H1 (cell line): ENCODE data around the genes XIRP1 and SLC25A38.

GRCh38 chr3:38523850-38524501 is 27.8 kb downstream of the EXOG start:
- RRBS, result no CpG with 5 or more reads among the region's 13 CpGs
CAGE:
- cytosol, long polyA plus RNA, result no peak
- long polyA plus RNA, result no peak
- nucleus, long polyA plus RNA, result no peak

GRCh38 chr3:38533106-38533823 is 37.1 kb downstream of the EXOG start:
- RRBS, result no CpG with 5 or more reads among the region's 14 CpGs
CAGE:
- cytosol, long polyA plus RNA, result no peak
- long polyA plus RNA, result no peak
- nucleus, long polyA plus RNA, result no peak

- RRBS, result no CpG with 5 or more reads among the region's 5 CpGs
CAGE:
- cytosol, long polyA plus RNA, result no peak
- long polyA plus RNA, result no peak
- nucleus, long polyA plus RNA, result no peak
These were observed 43.6 kb downstream of the EXOG start for GRCh38 chr3:38539678-38540262.

DNA sequence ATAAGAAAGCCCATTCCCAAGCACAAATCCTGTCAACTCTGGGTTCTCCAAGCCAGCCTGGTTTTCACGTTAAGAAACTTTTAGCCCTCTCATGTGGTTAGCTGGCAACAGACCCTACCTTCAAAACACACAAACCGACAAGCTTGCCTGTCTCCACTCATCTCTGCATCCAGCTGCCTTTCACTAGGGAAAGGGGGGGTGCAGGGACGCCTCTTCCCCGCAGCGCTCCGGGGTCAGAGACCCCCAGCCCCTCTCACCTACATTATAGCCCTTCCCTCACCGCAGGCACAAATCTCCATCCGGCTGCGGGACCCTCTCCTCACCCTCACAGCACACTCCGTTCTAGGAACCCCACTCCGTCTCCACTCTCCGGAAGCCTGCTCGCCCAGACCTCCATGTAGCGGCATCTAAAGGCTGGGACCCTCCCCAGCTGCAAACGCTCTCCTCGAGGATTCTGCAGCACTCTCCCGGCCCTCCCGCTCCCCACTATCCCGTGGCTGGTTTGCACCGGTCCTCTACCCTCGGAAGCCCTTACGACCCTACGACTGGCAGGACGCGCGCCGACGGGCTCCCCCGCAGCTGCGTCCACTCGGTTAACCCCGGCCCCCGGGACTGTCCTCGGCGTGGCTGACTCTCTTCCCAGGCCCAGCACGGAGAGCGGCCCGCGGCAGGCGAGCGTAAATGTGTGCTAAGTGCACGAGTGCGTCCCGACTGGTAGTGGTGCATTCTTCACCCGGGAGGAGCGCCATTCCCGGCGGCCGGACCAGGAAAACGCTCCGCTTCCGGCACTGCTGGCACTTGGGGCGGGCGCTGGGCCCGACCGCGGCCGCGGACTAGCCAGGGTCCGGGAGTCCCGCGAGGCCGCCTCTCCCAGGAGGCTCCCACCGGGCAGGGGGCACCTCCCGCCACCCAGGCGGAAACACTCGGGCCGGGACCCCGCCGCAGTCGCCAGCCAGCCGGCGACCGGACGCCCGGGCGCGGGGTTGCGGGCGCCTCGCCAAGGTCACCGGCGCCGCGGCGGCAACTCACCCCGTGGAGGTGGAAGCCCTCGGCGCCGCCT is 647 bp downstream of the GORASP1 start:
- RRBS, result 2% methylated on average over 46 of the region's 90 CpGs
CAGE:
- cytosol, long polyA plus RNA, result no peak
- long polyA plus RNA, result no peak
- nucleus, long polyA plus RNA, result no peak

DNA sequence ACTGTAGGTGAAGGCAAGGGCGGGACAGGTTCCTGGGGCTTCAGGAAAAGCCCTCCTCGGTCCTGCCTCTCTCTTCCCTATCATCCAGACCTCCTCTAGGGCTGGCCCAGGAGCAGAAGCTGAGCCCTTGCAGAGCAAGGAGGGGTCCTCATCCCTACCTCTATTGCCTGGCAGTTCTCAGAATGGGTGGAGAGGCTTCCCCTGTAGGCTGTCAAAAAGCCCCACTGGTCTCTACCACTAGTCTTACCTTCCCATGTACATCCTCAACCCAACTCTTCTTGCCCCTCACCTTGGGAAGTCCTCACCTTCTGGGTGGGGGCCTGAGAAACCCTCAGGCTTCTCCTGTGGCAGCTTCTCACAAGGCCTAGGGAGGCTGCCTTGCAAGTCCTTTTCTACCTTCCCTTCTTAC is 18.8 kb downstream of the CSRNP1 start:
- RRBS, result no CpG with 5 or more reads among the region's 2 CpGs
CAGE:
- cytosol, long polyA plus RNA, result no peak
- long polyA plus RNA, result no peak
- nucleus, long polyA plus RNA, result no peak

DNA sequence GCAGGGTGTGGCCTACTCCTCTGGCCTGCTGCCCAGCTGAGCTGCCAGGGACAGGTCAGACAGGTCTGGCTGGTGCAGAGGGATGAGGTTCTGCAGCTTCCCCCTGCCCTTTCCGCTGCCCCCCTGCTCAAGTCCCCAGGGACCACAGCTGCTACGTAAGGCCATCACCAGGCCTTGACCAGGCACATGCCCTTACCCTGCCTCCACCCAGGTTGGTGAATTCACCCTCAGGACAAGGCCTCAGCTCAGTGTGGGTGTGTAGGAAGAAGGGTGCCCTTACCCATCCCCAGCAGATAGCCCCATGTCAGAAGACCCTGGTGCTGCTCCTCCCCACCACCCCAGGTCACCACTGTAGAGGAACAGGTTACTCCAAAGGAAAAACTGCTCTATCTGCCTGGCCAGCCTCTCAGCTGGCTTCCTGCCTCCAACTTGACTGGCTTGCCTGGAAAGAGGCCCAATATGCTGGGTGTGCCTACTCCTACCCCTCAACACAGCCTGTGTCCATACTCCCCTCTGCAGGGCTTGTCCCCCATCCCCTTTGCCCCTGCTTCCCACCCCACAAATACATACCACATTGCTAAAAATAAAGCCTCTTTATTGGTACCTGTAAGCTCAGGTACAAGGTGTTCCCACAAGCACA is 12.0 kb downstream of the CSRNP1 start:
- RRBS, result no CpG with 5 or more reads among the region's 2 CpGs
CAGE:
- cytosol, long polyA plus RNA, result no peak
- long polyA plus RNA, result no peak
- nucleus, long polyA plus RNA, result no peak

DNA sequence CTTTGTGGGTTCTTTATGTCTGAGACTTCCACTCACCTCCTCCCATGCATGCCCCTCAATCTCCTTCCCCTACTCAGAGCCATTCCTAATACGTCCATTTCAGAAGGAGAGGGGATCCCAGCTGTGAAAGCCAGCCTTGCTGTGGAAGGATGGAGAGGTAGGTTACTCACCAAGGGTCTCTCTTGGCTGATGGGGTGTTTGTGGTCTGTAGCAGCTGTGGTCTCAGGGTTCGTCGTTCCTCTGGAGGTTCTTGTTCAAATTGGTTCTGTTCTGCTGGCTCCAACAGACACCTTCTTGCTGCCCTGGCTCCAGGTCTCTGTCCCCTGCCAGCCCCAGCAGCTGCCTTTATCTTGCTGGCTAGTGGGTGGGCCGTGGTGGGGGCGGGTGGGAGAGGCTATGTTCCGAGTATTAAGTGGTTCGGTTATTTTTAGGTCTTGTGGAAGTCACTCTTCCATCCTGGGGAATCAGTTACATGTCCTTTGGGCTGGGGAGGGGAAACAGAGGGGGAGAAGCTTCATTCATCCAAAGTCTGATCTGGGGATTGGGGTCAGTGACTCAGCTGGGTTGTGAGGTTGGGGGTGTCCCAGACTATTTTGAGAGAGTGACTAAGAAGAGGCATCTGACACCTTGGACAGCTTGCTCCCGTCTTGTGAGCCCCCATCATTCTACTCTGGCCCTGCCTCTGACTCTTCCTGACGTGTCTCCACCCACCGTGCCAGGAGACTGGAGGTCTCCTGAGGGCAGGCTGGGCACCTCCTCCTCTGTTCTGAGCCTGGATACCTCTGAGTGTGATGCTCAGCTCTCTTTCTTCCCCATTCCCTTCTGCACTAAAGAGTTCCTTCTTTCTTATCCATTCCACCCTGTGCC is at the start of gene XIRP1:
Gene XIRP1, minus strand, starts transcription at position 320 of the 867 bp plus-strand sequence.
- RRBS, result no CpG with 5 or more reads among the region's 10 CpGs
CAGE:
- cytosol, long polyA plus RNA, result no peak
- long polyA plus RNA, result no peak
- nucleus, long polyA plus RNA, result no peak

DNA sequence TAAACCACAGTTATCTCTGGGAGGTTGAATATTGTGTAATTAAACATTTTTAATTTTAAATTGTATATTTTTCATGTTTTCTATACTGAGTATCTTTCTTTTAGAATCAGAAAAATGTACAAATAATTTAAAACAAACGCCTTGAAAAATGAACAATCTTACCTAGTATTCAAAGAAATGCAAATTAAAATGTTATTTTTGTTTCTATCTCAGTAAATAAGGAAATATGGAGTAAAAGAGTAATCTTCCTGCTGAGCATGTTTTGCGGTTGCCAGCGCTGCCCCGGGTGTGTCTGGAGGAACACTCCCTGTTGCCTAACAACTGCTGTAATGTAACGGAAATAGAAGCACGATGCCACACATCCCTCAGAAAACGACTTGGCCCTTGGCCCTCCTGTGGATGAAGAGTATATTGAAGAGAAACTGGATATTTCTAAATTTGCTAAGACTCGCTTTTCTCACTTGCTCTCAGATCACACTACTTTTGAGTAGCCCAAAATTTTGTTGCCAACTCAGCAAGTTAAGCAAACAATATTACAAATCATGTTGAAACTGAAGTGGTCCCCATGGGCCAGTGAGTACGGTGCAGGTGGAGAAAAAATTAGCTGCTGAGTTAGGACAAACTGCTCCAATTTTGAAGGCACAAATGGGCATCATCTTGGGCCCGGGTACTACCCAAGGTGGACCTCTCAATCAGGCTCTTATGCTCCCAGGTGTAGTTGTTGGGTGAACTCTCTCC is 18.9 kb downstream of the CX3CR1 start:
- RRBS, result no CpG with 5 or more reads among the region's 10 CpGs
CAGE:
- cytosol, long polyA plus RNA, result no peak
- long polyA plus RNA, result no peak
- nucleus, long polyA plus RNA, result no peak

DNA sequence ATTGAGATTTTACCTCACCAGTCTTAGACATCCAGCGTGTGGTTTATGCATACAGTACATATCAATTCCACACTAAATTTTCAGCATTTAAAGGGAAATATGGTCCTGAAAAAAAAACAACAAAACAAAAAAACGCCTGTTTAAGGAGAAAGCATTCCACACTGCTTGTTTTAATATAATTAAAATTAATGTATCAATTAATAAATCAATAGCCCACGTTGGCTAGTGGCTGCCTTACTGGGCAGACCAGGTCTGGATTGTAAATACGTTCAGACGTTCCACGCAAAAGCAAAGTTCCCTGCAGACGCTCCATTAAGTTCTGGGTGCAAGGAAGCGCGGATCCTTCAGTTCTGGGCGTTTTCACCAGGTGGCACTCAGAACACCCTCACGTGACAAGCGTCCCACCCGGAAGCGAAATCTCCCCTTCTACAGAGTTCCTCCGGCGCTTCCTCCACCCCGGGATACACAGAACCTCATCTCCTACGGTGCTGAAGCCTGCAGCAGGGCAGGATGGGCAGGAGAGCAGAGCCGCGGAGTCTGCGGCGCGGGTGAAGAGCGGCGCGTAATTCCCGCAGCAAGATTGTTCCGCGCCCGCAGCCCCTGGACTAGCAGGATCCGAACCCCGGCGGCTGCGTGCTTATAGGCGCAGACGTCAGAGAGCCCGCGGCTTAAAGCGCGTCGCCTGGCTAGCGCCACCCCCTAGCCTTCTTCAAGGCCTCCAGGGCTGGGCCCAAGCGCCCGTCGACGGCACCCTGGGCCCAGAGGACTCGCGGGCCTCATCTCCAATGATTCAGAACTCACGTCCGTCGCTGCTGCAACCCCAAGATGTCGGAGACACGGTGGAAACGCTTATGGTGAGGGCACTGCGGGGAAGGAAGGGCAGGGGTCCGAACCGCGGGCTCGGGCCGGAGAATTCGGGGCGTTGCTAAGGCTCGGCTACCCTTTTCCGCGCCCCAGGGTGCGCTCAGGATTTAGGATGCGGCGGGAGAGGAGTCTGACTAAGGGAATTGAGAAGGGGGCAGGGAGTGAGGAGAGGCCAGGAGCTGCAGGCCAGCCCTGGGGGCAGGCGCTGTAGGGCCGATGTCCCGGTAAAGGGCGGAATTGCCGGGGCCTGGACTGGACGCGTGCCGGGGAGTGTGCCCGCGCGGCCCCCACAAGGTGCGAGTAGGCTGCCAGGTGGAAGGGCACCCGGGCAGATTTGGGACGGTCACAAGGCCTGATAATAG is at the start of gene SLC25A38:
Gene SLC25A38, plus strand, starts transcription at position 431 of the 1,226 bp plus-strand sequence.
- RRBS, result 1% methylated on average over 7 of the region's 82 CpGs
CAGE:
- cytosol, long polyA plus RNA, result start-site peak on the plus strand centred at position 440 of the sequence, 97 bp wide, 506 reads; start-site peak on the minus strand centred at position 642 of the sequence, 7 bp wide, 51 reads; start-site peak on the plus strand centred at position 709 of the sequence, 28 bp wide, 123 reads
- long polyA plus RNA, result start-site peak on the plus strand centred at position 454 of the sequence, 100 bp wide, 469 and 467 reads in 2 replicates; start-site peak on the plus strand centred at position 708 of the sequence, 30 bp wide, 127 and 96 reads in 2 replicates
- nucleus, long polyA plus RNA, result start-site peak on the plus strand centred at position 452 of the sequence, 63 bp wide, 320 reads; start-site peak on the plus strand centred at position 707 of the sequence, 21 bp wide, 65 reads

DNA sequence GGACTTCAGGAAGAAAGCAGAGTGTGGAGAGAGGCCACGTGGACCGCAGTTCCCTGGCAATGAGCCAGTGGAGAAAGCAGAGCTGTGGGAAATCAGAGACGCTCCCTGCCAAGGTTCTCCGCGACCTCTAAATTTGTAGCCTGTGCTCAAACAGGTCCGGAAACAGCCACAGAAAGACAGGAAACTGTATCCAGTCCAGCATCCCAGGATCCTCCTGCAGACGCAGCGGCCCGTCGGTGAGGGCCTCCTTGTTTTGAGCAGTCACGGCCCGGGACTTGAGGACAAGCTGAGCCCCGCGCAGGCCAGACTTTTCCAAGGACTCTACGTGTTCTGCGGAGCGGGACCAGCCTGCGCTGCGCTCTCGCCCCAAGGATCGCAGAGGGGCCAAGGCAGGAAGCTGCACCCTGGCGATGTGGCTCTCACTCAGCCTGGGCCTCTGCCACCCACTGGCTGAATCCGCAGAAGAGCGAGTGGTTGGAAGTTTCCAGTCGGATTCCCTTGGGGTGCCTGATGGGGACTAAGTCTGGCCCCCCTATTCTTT is 22.3 kb downstream of the RPSA start:
- RRBS, result no CpG with 5 or more reads among the region's 25 CpGs
CAGE:
- cytosol, long polyA plus RNA, result no peak
- long polyA plus RNA, result no peak
- nucleus, long polyA plus RNA, result no peak

GRCh38 chr3:40187756-40188255 is 121.7 kb upstream of the EIF1B start:
- RRBS, result no CpG with 5 or more reads among the region's 4 CpGs
CAGE:
- cytosol, long polyA plus RNA, result no peak
- long polyA plus RNA, result no peak
- nucleus, long polyA plus RNA, result no peak

DNA sequence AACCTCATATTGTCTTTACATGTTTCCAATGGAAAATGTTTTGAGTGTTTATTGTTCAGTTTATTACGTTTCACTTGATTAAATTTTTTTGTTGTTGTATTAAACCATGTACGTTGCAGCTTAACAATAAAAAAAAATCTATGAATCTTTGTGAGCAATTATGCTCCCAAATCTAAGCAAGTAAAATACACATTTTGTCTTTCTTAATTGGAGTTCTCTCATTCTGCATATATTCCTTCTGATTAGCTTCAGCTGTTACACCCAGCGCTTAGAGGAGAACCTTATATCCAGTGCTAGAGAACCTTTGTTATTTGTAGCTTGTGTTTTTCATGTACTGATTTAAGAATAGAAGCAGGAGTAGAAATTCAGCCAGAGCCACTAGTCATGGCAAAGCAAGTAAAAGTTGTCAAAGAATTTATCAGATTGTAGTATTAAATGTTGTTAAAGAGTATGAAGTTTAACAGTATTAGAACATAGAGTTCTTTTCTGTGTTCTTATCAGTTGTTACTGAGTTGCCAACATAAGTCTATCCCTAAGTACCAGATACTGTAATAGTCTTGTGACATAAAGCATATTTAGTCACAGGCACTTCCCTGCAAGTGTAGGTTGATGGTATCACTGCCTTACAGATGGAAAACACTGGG is 2.8 kb downstream of the EIF1B start:
- RRBS, result no CpG with 5 or more reads among the region's 3 CpGs
CAGE:
- cytosol, long polyA plus RNA, result no peak
- long polyA plus RNA, result no peak
- nucleus, long polyA plus RNA, result no peak

- RRBS, result no CpG with 5 or more reads among the region's 19 CpGs
CAGE:
- cytosol, long polyA plus RNA, result no peak
- long polyA plus RNA, result no peak
- nucleus, long polyA plus RNA, result no peak
These were observed 701 bp downstream of the RPL14 start for GRCh38 chr3:40457712-40458367.

- RRBS, result no CpG with 5 or more reads among the region's 12 CpGs
CAGE:
- cytosol, long polyA plus RNA, result no peak
- long polyA plus RNA, result no peak
- nucleus, long polyA plus RNA, result no peak
These were observed 227.8 kb upstream of the CTNNB1 start for GRCh38 chr3:40971114-40972251.

GRCh38 chr3:41219062-41219782 is 19.9 kb downstream of the CTNNB1 start:
- RRBS, result no CpG with 5 or more reads among the region's 1 CpG
CAGE:
- cytosol, long polyA plus RNA, result no peak
- long polyA plus RNA, result no peak
- nucleus, long polyA plus RNA, result no peak

- RRBS, result no CpG with 5 or more reads among the region's 8 CpGs
CAGE:
- cytosol, long polyA plus RNA, result no peak
- long polyA plus RNA, result no peak
- nucleus, long polyA plus RNA, result no peak
These were observed 36.1 kb downstream of the CTNNB1 start for GRCh38 chr3:41235319-41235865.

- RRBS, result no CpG with 5 or more reads among the region's 2 CpGs
CAGE:
- cytosol, long polyA plus RNA, result no peak
- long polyA plus RNA, result no peak
- nucleus, long polyA plus RNA, result no peak
These were observed 337.8 kb downstream of the CTNNB1 start for GRCh38 chr3:41537028-41537624.

GRCh38 chr3:42020415-42021522 is 58.9 kb upstream of the ULK4 start:
- RRBS, result no CpG with 5 or more reads among the region's 3 CpGs
CAGE:
- cytosol, long polyA plus RNA, result no peak
- long polyA plus RNA, result no peak
- nucleus, long polyA plus RNA, result no peak

DNA sequence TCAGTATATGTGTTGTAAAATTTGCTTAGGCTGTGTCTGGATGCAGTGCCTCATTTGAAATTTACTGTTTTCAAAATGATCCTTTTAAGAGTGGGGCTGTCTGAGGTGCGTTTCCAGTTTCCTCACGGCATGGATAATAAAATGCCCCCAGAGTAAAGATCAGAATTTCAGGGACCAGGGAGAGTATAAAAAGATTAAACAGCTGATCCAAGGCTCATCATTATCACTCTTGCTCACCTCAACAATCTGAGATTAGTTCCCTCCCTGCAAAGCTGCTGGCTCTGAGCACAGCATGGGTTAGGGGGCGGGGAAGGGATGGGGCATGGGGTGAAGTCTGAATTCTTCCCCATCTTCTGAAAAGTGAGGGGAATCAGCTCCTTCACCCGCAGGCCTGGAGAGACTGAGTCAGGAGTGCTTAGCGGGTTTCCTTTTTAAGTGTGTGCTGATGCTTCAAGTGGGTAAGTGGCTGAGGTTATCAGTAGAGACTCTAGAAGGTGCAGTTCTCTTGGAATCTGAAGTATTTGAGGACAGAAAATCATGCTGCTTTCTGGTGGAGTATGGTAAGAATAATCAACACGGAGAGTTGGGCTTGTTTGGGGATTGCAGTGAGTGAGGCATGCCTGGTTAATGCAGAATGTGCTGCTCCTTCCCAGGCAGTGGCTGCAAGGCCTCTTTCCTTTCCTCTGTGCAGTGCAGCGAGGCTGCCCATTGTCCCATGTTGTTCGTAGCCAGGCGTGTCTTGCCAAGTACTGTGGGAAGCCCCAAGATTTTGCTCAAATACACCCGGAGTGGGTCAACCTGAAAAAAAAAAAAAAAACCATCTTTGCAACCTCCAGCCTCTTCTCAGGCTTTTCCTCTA is 59.2 kb upstream of the TRAK1 start:
- RRBS, result no CpG with 5 or more reads among the region's 10 CpGs
CAGE:
- cytosol, long polyA plus RNA, result no peak
- long polyA plus RNA, result no peak
- nucleus, long polyA plus RNA, result no peak

- RRBS, result no CpG with 5 or more reads among the region's 5 CpGs
CAGE:
- cytosol, long polyA plus RNA, result no peak
- long polyA plus RNA, result no peak
- nucleus, long polyA plus RNA, result no peak
These were observed 39.5 kb upstream of the TRAK1 start for GRCh38 chr3:42051475-42052339.